Mesenchymal stem cell of the bone marrow (primary cell): Measurements from ENCODE around the genes TCTN3, CC2D2B and FRAT1.

- CAGE, long polyA plus RNA: no peak
Measured at GRCh38 chr10:95693416-95694354, at the start of gene TCTN3. TCTN3 (minus strand) TSS chr10:95693927.

GRCh38 chr10:95758522-95759086 lies 2.6 kb downstream of the ENTPD1 start:
- CAGE, long polyA plus RNA: no peak

GRCh38 chr10:95785785-95786537 lies 30.0 kb downstream of the ENTPD1 start:
- CAGE, long polyA plus RNA: no peak

DNA sequence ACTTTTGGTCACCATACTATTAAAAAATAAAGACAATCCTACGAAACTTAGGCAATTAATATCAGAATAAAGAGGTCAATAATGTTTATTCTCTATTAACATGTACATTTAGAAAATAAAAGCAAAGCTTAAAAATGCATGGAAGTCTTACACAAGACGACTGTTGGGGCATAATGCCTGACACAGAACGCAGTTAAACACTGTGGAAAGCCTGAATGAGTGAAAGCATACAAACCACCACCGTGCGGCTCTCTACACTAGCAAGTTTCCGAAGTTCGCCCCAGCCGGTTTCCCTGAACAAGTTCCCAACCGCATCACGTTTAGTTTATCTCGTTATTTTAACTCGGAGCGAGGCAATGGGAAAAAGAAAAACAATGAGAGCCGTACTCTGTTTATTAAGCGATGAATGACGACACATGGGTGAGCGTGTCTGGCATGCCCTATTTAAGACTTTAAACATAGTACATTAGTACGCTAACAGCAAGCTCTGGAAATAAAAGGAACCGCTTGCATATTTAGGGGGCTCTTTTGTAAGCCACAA lies 809 bp upstream of the CC2D2B start:
- CAGE, long polyA plus RNA: no peak

GRCh38 chr10:95907437-95908563 lies at the start of gene CC2D2B:
CC2D2B (plus strand) TSS chr10:95907975.
- CAGE, long polyA plus RNA: no peak

- CAGE, long polyA plus RNA: no peak
Measured at GRCh38 chr10:96042961-96043263, 471 bp upstream of the CCNJ start.

- CAGE, long polyA plus RNA: no peak
Measured at GRCh38 chr10:96089553-96090783, 40.1 kb upstream of the ZNF518A start.

GRCh38 chr10:96156854-96157855 lies 27.1 kb downstream of the ZNF518A start:
- CAGE, long polyA plus RNA: no peak

- CAGE, long polyA plus RNA: no peak
Measured at GRCh38 chr10:96267261-96267727, 4.1 kb downstream of the BLNK start.

DNA sequence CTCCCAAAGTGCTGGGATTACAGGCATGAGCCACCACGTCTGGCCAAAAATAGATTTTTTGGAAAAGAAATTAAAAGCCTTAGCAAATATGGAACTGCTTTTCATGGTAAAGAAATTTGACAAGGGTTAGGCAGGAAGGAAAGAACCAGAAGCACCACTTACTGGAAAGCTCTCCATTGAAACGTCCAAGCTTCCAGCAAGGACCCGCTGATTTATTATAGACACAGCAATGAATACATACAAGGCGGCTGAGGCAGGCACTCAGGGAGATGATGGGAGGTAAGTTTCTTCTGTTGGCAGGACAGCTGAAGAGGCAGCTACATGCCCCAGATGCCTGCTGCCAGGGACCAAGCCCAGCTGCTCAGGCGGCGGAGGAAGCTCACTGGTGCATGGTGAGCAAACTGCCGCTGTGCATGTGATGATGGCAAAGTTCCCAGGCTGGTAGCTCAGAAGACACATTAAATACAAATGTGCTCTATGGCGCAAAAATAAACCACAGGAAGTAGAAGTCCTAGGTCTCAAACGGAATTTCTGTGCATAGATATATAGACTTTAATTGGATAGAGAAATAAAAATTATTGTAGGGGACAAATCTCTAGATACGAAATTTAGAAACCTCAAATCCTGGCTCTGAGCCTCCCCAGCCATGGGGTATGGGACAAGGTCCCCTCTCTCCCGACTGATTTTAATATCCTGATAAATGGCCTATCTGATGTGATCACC lies 2.3 kb downstream of the DNTT start:
- CAGE, long polyA plus RNA: no peak

GRCh38 chr10:96576406-96576835 lies 10.4 kb downstream of the TM9SF3 start:
- CAGE, long polyA plus RNA: no peak

DNA sequence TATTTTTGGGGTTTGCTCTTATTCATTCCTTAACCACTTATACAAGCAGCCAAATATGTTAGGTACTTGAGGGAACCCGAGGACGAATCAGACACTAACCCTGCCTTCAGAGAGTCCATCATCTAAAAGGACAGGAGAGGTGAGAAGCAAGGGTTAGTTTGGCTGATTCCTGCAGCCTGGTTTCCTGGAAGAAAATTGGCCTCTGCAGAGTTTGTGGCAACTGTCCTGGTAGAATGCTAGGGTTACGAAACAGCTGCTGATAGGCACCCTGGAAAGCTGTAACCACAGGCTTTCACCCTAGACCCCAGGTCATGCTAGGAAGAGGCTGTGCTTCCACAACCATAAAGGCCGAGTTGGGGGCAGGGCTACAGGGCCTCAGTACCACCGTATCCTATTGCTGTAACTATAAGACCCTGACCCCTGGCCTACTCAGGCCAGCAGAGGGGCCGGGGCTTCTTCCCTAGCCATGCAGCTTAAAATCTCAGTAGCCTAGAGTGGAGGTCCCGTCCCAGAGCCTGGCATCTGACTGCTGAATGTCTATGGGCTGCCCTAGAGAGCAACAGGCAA lies 62.1 kb downstream of the PIK3AP1 start:
- CAGE, long polyA plus RNA: no peak

DNA sequence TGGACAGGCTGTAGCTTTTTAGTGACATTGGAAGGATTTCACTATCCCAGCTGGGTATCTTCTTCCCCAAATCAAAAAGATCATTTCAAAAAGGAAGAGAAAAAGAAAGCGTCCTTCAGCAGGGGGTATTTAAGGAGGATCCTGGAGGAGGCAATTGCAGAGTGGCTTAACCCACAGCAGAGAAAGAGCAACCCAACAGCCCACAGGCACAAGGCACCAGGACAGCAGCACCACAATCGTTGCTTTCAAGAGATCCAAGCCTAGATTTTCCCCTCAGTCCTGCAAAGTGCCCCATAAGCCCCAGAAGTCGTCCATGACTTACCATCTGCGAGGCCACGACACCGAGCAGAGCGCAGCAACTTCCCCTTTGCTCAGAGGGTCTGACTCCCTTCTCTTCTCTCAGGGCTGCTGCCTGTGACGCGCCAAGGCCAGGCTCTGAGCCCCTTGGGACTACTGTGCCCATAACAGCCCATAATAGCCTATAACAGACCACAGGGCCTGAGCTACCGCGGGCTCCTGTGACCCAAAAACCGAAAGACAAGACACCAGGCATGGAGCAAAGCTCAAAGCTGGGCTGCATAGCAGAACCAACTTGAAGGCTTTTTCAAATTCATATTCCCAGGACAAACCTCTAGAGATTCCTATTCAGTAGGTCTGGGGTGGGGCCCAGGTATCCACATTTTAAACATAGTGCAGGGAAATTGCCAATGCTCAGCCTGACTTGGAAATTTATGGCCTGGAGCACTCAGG lies 19.7 kb downstream of the PIK3AP1 start:
- CAGE, long polyA plus RNA: no peak

DNA sequence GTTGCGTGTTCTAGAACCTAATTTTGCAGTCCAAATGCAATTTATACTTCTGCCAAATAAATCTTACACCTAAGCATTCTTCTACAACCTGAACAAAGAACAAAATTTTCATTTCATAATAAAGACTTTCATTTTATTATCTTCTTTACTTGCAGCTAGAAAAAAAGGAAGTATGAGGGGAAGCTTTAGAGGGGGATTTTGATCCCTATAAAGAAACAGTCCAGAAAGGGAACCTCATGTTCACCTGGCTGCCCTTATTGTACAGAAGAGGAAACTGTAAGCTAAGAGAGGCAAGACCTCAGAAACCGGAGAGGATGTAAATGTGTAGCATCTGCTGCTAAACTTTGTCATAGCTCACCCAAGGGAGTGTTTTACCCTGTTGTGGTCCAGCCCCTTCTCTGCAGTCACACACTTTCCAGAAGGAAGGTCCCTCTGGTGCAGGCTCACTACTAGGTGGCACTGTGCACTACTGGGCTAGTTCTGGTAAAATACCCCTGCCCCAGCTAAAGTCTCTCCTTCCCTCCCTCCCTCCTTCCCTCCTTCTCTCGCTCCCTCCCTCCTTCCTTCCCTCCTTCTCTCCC lies 42.6 kb upstream of the LCOR start:
- CAGE, long polyA plus RNA: no peak

- CAGE, long polyA plus RNA: no peak
Measured at GRCh38 chr10:96834128-96834866, 2.2 kb downstream of the LCOR start.

DNA sequence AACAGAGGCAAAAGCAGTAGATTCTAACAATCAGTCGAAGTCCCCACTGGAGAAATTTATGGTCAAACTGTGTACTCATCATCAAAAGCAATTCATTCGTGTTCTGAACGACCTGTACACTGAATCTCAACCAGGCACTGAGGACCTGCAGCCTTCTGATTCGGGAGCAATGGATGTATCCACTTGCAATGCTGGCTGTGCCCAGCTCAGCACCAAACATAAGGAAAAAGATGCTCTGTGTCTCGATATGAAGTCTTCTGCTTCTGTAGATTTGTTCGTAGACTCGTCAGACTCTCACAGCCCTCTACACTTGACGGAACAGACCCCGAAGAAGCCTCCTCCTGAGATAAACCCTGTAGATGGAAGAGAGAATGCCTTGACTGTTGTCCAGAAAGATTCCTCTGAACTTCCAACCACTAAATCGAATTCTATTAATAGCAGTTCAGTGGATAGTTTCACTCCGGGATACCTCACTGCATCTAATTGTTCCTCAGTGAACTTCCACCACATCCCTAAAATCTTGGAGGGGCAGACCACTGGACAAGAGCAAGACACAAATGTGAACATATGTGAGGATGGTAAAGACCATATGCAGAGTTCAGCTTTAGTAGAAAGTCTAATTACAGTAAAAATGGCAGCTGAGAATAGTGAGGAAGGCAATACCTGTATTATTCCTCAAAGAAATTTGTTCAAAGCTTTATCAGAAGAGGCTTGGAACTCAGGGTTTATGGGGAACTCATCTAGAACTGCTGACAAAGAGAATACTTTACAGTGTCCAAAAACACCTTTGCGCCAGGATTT lies 148.9 kb downstream of the LCOR start:
- CAGE, long polyA plus RNA: no peak

- CAGE, long polyA plus RNA: no peak
Measured at GRCh38 chr10:97066544-97067054, 119.2 kb downstream of the SLIT1 start.

DNA sequence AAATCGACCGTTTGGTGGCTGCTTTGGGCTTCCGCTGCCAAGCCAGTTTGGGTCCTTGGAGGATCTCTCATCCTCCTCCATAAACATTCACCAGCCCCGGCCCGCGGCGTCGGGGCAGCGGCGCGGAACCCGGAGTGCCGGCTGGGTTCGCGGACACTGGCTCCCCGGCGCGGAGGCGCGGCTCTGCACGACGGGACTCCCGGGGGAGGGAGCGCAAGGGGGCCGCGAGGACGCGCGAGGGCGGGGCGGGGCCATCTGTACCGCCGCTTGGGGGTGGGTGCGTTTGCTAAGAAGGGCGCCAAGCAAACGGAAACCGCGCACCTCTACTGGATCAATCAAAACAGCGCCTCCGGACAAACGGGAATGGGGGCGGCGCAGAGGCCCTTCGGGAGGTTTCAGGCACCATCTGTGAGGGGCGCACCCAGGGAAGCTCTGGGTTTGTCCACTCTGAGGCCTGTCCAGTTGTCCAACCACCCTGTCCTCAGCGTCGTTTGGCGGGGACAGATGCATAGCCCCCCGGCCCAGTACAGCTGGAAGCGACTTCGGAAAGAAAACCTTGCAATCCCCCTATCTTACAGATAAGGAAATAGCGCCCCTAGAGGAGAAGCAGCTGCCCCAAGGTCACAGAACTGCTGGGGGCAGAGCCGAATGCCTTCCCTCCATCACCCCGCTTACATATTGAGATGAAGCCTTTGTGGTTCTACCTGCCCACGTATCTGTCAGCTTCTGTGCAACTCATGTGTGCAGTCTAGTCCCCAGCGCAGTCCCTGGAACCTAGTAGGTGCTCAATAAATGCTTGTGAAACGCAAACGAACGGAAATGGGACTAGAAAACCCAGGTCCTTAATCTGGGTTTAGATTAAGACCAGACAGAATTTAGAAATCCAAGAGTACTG lies 10.6 kb upstream of the SLIT1 start:
- CAGE, long polyA plus RNA: no peak

GRCh38 chr10:97255951-97256337 lies 36.5 kb downstream of the ARHGAP19 start:
- CAGE, long polyA plus RNA: no peak

- CAGE, long polyA plus RNA: no peak
Measured at GRCh38 chr10:97318847-97319631, at the start of gene FRAT1. FRAT1 (plus strand) TSS chr10:97319271.